Psoas muscle (tissue), 2 donors: ENCODE results near the genes CLEC1A, KLRK1 and PRB4.

DNA sequence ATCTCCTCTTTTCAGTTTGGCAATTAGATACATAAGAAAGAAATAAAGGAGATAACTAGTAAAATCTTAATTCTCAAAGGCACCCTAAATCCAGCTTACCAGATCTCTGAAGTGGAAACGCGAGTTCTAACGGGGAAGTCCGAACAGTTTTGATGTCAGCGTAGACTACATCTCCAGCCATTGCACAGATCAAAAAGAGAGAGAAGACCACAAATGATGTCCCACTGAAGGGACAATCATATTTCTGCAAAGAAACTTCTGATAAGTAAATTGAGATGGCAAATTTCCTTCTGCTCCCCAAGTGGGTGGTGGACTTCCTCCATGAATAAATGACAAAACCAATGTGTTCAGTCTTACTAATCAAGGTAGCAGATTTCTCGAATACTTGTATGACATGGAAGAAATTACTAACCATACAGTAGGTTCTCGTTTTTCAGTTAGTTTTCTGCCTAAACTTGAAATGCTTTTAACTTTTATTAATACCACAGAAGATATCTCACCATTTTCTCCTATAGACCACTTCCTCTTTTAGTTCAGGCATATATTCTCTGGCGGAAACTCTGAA lies 27.8 kb downstream of the CD69 start:
- PRO-cap, 2 experiments = no peak in any of the 2 experiments

- PRO-cap, 2 experiments = no peak in any of the 2 experiments
These were observed 21.9 kb downstream of the CLEC9A start for GRCh38 chr12:10052215-10052925.

- PRO-cap, 2 experiments = no peak in any of the 2 experiments
These were observed 29.7 kb downstream of the CLEC1A start for GRCh38 chr12:10069013-10069479.

DNA sequence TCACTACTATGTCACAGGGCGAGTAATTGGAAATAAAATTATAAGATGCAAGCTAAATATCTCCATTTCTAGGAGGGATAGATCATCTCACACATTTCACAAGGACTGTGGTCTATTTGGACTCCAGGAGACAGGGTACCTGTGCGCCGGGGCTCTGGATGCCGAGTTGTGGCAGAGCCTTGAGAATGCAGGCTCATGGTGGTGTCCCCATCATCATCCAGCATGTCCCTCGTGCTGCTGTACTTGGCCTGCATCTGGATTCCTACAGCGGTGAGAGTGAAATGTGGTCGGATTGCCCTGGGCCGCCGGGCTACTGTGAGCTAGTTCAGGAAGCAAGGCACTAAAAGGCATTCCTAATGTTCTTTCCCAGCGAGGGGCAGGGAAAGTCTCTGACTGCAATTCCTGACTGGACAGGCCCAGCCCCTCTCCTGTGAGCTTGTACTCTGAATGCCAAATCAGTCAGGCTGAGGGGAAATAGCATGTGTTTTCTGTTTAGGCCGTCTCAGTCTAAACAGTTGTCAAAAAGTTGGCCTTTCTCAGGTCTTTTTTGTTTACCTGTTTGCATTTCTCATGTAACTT lies at the start of gene CLEC1A:
Gene CLEC1A, minus strand, starts transcription at position 317 of the 579 bp plus-strand sequence.
- PRO-cap, 2 experiments = peak in 2 of 2 experiments; most common minus-strand start position 317 of the sequence (in 2)

DNA sequence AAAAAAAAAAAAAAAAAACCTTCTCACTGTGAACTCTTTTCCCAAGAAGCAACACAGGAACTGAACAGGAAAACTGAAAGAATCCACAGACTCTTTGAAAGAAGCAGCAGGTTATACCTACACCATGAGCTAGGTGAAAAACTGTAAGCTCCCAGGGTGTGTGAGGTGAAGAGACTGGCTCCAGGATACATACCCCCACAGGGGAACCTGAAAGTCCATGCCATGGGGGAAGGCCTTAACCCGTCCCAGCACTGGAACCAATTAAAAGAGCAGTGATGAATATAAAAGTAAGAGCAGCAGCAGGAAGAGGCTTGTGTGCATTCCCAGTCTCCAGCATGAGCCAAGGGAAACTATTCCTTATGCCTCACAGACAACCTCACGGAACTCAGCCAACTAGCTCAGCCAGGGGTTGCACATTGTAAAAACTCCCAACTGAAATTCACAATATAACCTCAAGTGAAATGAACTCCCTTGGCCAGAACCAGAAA lies 2.0 kb upstream of the CLEC1A start:
- PRO-cap, 2 experiments = no peak in any of the 2 experiments

DNA sequence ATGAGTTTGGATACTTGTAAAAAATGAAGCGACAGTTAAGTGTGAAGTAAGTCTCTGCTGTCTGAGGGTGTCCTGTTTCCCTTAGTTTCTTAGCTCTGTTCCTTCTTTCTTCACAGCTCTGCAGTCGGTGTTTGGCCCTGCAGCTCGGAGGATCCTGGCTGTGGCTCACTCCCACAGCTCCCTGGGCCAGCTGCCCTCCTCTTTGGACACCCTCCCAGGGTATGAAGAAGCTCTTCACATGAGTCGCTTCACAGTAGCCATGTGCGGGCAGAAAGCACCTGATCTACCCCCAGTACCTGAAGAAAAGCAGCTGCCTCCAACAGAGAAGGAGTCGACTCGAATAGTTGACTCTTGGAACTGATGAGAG lies 10.9 kb downstream of the TMEM52B start:
- PRO-cap, 2 experiments = no peak in any of the 2 experiments

DNA sequence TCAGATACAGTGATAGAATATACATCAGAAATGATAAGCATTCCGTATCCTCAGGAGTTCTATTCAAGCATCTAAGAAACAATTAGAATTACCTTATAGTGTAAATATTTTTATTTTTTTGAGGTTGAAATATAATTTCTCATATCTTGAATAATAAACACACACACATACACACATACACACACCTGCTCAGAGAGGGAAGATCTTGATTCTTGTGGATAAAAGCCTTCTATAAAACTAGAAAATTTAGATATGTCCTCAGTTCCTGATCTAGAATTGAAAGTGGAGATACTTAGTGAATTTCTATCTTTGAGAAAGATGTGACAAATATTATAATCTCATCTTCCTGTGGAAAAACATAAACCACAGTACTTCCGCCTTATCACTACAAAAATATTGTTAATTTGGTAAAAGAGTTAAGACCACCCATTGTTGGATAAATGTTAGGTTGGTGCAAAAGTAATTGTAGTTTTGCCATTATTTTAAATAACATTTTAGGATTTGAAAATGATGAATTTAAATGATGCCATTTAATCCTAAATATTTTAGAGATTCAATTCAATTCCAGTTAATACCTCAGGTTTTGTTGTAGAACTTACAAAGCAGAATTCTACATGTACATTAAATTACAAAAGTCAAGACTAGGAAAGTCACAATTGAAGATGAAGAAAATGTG lies at the start of gene KLRK1:
Gene KLRK1, minus strand, starts transcription at position 284 of the 676 bp plus-strand sequence.
- PRO-cap, 2 experiments = no peak in any of the 2 experiments

DNA sequence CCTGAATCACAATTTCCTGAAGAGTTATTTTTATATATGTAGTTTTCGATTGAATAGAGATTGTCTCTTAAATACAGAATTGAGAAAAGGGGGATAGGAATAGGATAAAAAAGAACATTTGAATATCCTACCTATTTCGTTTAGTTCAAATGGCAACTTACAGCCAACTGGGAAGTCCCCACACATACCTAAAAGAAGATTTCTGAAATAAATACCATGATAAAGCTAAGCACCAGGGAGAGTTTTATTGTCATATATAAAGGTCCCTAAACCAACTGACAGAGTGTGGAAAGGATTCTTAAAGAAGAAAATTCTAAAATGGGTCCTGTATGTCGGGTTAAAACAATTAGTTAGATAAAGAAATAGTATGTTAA lies 1.9 kb upstream of the KLRK1 start:
- PRO-cap, 2 experiments = no peak in any of the 2 experiments

DNA sequence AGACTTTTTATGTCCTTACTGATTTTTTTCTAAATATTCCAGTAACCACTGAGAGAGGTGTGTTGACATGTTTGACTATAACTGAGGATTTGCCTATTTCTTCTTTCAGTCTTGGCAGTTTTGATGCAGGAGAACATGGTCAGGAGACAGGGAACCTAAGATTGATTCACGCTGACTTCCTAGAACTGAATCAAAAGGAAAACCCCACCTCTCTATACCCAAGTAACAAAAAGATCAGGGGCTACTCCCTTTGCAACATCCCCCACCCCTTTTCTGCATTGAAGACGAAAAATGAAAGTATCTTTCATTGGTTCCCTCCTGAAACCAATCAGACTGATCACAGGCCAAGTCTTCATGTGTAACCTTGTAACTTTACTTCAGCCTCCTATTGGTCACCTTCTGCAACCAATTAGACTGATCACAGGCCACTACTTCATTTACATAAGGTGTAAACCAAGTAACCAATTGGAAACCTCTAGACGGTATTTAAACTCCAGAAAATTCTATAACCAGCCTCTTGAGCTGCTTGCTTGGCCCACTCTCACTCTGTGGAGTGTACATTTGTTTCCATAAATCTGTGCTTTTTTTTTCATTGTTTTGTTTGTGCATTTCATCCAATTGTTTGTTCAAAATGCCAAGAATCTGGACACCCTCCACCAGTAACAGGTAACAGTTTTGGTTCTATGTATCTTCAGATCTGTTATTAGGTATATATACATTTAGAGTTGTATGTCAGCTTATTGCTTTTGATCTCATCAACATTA lies 47.3 kb downstream of the EIF2S3B start:
- PRO-cap, 2 experiments = no peak in any of the 2 experiments

GRCh38 chr12:10554583-10555547 lies 49.2 kb downstream of the EIF2S3B start:
- PRO-cap, 2 experiments = no peak in any of the 2 experiments

DNA sequence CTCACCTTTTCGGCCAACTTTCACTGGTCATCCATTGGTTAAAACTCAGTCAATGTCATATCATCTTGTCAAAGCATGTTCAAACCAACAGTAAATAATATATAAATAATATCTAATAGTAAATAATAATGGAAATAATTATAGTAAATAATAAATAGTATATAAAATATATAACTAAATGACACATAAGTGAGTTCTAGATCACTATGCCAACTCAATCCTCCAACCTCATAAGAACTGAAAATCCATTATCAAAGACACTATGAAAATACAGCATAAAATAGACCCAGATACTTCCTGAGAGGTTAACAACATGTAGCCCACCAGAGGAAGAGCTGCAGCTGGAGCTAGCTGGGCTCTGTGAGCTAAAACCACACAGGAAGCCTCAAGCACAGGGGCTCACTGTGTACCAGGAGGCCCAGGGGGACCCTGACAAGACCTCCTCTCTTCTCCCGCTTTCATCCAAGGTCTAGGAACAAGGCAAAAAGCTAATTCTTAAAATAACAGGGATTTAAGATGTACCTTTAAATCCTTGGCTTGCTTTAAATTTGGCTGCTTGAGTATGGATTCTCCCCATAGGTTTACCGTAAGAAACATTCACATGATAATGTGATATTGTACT lies 53.5 kb downstream of the EIF2S3B start:
- PRO-cap, 2 experiments = no peak in any of the 2 experiments

DNA sequence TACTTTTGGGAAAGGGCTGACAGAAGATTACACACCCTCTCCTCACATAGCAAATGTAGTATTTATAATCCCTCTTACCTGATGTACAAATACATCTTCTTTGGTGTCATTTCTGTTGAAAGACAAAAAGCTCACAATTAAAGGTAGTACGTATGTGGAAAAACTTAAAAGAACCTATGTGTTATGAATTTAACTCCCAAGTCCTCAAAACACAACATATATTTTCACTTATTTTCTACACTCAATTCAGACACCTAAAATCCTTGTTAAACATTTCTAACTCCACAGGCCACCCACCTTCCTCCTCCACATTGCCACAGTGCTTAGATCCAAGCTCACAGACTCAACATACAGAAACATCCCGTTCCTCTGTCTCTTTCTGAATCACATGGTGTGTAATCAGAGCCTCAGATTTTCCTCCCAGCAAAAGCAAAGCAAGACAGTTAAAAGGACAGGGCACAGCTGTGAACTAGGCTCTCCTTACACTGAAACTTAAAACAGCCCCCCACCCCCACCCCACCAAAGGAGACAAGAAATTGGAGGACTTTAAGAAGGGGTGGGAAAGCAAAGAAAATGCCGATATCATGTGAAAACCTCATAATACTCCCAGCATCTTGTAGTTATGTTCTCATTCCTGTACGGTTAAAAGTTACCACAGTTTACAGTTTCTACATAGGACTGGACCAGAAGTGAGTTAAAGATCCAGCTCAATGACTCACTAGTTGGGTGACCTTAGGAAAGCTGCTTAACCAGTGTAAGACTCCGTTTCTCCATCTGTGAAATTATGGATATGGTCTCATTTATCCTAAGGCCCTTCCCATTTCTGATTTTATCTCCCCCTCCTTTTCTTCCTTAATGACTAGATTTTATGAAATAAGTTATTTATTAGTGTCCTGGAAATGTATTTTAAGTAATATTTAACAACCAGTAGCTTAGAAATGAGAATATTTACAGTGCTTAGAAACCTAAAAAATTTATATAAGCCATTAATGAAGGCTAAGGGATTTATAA lies 4.8 kb downstream of the YBX3 start:
- PRO-cap, 2 experiments = peak in 2 of 2 experiments; most common plus-strand start position 432 of the sequence (in 1); most common minus-strand start position 345 of the sequence (in 2)

GRCh38 chr12:10721649-10721866 lies 1.6 kb downstream of the YBX3 start:
- PRO-cap, 2 experiments = peak in 2 of 2 experiments; most common minus-strand start chr12:10721806 (in 1)

DNA sequence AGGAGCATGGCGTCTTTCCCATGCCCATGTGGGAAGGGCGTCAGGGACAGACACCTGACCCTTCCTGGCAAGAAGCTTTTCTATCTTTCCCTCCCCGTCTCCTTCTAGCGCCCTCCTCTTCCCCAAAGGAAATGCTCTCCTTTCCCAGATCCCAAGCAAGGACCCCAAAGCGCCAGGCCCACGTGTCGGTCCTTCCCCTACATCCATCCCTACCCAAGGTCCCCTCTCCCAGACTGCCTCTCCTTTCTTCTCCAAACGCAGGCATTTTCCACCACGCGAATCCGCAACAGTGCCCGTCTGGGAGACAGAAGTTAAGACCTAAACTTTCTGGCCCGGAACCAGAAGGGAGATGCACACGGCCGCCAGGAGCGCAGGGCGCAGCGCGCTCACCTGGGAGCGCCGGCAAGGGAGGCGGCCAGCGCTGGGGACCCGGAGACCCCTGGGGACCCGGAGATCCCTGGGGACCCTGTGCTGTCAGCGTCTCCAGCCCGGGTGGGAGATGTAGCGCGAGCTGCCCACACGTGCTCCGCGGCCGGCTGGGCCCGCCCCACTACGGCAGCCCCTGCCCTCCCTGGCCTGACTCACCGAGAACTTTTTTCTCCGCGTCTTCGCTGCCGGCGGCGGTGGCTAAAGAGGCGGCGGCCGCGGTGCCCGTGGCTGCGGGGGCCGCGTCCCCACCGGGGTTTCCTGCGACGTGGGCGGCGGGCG lies 704 bp downstream of the YBX3 start:
- PRO-cap, 2 experiments = peak in 2 of 2 experiments; most common plus-strand start position 147 of the sequence (in 2); most common minus-strand start position 473 of the sequence (in 2)

DNA sequence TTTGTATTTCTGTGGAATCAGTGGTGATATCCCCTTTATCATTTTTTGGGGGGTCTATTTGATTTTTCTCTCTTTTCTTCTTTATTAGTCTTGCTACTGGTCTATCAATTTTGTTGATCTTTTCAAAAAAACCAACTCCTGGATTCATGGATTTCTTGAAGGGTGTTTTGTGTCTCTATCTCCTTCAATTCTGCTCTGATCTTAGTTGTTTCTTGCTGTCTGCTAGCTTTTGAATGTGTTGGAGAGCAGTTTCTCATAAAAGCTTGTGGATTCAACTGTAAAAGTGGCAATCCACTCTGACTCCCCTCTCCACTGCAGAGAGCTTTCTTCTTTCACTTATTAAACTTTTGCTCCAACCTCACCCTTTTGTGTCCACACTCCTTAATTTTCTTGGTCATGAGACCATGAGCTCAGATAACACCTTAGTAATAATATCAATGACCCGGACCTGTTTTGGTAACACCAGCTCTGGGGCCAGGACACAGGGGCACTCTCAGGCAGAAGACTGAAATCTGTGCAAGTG lies 4.2 kb upstream of the PRH2 start:
- PRO-cap, 2 experiments = no peak in any of the 2 experiments

- PRO-cap, 2 experiments = no peak in any of the 2 experiments
These were observed at the start of gene PRB4 for GRCh38 chr12:11310227-11310774. PRB4 (minus strand) TSS chr12:11310436.

- PRO-cap, 2 experiments = no peak in any of the 2 experiments
These were observed 5.9 kb downstream of the ETV6 start for GRCh38 chr12:11655445-11655752.

- PRO-cap, 2 experiments = no peak in any of the 2 experiments
These were observed 62.1 kb downstream of the ETV6 start for GRCh38 chr12:11711434-11712201.

DNA sequence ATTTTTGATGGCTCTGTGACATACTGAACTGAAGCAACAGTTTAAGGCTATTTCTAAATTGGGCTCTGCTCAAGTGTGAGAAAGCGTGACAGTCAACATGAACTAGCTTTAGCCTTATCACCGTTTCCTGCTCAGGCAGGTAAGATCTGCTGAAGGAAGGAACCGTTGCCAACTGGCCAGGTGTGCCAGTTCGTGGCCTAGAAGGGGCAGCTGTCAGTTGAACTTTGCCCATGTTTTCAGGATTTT lies 79.5 kb downstream of the ETV6 start:
- PRO-cap, 2 experiments = no peak in any of the 2 experiments

DNA sequence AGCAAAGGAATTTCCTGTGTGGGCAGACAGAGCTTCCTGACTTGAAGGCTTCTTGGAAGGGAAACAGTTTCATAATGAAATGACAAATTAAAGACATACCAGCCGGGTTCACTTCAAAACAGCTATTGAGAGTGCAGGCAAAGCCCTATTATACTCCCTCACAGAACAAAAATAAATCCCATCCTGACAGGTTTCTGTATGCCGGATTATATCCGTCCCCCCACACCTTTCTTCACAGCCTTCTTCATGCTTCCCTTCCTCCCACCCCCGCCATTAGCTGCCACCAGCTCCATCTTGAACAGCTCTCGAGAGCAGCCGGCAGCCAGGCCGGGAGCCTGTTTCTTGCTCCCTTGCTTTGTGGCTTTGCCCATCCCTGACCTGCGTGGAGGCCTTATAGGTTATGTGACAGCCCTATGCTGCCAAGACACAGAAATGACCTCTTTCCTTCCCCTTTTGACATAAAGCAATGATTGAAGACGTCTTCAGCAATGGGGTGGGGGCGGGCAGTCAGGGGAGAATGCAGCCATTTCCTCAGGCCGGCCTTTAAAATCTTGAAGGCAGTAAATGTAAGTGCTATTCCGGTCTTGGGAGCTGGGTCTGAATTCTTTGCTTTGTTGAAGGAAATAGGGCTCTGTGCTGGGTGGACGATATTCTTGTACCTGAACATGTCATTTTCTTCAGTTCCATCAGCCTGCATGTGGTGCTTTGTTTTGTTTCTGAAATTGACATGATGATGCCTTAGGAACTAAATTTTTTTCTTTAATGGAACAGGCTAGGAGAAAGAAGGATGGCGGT lies 117.0 kb downstream of the ETV6 start:
- PRO-cap, 2 experiments = no peak in any of the 2 experiments